B cell (primary cell): Measurements from ENCODE around the genes ELSPBP1 and LIG1.

DNA sequence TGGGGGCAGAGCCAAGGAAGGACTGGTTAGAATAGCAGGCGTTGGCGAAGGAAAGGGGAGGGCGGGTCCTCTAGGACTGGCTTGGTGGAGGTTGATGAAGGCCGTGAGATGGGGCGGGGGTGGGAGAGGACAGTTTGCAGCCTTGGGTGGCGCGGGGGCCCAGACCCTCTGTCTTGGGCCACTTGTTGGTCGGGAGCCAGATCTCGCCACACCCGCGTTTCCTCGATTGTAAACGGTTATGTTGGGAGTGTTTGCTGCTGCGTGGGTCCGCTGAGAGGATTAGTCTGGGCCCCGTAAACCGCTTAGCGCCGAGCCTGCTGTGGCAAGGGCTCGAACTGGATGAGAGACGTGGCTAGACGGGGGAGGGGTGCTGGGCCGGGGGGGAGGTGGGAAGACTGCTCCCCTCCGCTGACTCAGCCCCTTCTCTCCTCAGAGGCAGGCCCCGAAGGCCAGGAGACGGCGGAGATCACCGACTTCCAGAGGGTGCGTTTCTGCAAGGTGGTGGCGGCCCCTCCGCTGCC lies 1.7 kb upstream of the INAFM1 start:
- PRO-cap: no peak
- CAGE, long polyA plus RNA: no peak

- PRO-cap: no peak
- CAGE, long polyA plus RNA: no peak
These were observed 2.4 kb downstream of the DHX34 start for GRCh38 chr19:47351320-47352092.

DNA sequence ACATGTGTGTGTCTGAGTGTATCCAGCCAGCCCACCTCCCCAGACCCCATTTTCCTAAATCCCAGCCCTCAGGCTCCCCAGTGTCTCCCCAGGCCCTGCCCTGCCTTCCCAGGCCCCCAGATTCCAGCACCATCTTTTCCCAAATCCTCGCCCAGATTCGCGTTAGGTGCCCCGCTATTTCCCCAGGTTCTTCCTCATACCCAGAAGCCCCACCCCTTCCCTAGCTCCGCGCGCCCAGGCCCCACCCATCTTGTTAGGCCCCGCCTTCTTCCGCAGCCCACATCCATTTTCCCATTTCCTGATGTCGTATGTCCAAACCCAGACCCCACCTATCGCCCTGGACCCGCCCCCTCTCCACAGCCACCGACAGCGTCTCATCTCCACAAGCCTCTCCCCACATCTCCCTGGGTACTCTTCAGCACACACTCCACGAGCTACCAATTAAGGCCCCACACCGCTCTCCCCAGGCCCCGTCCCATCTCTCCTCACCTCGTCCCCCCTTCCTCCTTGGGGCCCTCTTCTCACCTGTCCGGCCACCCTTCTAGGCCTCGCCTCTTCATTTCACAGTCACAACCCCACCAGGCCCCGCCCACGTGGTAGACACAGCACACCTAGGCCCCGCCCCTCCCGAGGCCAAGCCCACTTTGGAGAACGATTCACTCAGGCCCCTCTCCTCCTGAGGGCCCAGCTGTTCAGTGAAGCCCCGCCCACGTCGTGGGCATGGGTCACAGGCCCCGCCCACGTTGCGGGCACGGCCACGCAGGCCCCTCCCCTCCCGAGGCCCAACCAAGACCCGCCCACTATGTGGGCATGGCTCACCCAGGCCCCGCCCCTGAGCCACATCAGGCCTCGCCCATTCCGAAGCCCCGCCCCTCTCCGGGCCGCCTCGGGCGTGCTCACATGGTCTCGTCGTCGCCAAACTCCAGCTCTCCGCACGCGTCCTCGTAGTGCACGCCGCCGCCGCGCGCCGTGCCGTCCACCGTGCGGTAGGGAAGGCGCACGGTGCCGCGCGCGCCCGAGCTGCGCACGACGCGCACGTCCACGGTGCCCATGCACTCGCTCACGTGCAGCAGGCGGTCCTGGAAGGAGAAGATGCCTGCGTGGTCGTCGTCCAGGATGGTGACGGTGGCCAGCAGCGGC lies 24.4 kb downstream of the SLC8A2 start:
- PRO-cap: no peak
- CAGE, long polyA plus RNA: no peak

GRCh38 chr19:47492694-47493858 lies 9.1 kb upstream of the KPTN start:
- PRO-cap: unidirectional peak, minus-strand start at chr19:47493438
- CAGE, long polyA plus RNA: no peak

- PRO-cap: no peak
- CAGE, long polyA plus RNA: no peak
These were observed 13.7 kb upstream of the KPTN start for GRCh38 chr19:47497609-47498199.

- PRO-cap: no peak
- CAGE, long polyA plus RNA: no peak
These were observed 6.8 kb downstream of the NAPA start for GRCh38 chr19:47507809-47508706.

DNA sequence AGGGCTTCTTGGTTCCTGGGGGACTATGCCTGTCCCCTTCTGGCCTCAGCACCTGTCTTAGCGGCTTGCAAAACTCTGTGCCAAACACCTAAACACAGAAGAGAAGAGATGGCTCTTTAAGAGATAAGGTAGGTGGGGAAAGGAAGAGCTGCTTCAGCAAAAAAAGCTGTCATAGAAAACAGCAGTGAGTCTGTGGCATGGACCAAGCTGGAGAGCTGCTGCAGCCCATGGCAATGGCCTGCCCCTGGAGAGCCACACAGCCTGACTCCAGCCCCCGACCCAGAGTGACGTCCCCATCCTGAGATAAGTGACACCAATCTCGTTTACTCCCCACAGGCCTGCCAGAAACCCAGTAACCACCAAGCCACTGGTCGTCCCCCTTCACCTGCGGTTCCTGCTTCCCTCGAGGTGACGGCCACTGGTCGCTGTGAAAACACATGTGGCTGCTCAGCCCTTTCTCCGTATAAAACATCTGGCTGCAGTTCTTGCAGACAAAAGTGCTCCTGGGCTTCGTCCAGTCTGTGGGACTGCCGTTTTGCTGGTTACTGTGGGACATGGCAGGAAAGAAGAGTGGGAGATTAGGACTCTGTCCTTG lies 25.0 kb upstream of the NAPA start:
- PRO-cap: no peak
- CAGE, long polyA plus RNA: no peak

- PRO-cap: no peak
- CAGE, long polyA plus RNA: no peak
These were observed 2.7 kb downstream of the BICRA start for GRCh38 chr19:47611465-47612124.

DNA sequence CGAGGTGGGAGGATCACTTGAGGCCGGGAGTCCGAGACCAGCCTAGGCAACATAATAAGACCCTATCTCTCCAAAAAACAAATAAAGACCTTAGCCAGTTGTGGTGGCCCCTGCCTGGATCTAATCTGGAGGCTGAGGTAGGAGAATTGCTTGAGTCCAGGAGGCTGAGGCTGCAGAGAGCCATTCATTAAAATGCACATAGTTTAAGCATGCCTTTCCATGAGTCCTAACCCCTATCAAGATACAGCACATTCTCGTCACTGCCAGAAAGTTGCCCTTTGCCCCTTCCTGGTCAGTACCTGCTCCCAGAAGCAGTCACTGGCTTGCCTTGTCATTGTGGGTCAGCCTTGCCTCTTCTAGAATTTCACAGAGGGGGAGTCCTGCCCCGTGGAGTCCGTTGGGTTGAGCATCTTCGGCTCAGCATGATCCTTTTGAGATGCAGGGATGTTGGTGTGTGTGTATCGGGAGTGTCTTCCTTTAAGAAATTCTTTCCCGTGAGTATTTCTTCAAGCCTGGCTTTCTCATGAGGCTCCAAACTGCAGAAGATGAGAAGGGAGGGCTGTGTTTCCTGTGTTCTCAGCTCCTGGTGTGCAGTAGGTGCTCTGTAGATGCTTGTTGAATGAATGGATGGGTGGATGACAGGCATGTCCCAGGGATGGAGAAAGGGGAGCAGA lies 10.9 kb downstream of the BICRA start:
- PRO-cap: no peak
- CAGE, long polyA plus RNA: no peak

GRCh38 chr19:47673699-47674225 lies 39.5 kb upstream of the EHD2 start:
- PRO-cap: no peak
- CAGE, long polyA plus RNA: no peak

DNA sequence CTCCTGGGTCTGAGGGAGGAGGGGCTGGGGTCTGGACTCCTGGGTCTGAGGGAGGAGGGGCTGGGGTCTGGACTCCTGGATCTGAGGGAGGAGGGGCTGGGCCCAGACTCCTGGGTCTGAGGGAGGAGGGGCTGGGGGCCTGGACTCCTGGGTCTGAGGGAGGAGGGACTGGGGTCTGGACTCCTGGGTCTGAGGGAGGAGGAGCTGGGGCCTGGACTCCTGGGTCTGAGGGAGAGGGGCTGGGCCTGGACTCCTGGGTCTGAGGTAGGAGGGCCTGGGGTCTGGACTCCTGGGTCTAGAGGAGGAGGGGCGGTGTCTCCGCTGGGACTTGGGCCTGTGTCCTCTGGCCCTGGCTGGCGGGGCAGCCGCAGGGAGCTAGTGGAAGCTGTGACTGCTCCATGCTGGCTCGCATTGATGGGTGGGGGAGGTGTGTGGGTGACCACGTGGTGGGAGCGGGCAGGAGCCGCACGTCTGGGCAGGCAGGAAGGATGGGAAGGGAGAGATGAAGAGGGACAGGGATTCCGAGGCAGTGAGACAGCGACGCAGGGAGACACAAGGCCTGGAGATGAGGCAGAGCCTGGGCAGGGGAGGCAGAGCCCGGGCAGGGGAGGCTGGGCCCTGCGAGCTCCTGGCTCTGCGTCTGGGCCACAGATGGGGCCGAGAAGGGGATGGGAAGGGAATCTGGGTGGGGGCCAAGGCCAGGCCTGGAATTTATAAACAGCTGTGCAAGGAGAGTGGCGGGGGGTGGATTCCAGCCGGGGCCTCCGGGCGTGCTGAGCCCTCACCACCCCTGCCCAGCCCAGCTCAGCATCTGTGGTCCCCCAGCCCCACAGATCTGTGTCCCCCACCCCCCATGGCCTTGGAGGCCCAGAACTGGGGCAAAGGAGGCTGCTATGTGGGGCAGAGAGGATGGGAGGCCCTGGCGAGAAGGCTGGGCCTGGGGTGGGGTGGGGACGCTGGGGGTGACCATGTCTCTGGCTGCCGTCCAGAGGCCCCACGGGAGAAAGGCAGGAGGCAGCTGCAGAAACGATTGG lies 5.8 kb downstream of the EHD2 start:
- PRO-cap: no peak
- CAGE, long polyA plus RNA: no peak

DNA sequence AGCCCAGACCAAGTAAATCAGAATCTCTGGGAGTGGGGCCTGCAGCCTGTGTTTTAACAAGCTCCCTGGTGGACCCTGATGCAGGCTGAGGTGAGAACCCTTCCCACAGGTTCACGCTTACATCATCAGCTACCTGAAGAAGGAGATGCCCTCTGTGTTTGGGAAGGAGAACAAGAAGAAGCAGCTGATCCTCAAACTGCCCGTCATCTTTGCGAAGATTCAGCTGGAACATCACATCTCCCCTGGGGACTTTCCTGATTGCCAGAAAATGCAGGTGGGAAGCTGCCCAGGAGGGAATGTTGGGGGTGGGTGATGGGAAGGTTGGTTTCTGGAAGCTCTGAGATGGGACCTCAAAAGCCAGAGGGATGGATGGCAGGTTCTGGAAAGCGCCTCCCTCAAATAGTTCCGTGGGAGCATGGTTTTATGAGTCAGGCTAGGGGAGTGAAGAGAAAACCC lies 9.1 kb upstream of the NOP53 start:
- PRO-cap: no peak
- CAGE, long polyA plus RNA: no peak

DNA sequence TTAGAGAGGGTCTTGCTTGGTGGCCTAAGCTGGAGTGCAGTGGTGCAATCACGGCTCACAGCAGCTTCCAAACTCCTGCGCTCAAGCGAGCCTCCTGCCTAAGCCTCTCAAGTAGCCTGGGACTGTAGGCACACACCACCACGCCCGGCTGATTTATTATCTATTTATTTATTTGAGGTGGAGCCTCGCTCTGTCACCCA lies 1.0 kb upstream of the SELENOW start:
- PRO-cap: no peak
- CAGE, long polyA plus RNA: no peak

- PRO-cap: no peak
- CAGE, long polyA plus RNA: no peak
These were observed 4.5 kb downstream of the TPRX2 start for GRCh38 chr19:47863291-47864220.

GRCh38 chr19:47865188-47865670 lies 6.2 kb downstream of the TPRX2 start:
- PRO-cap: no peak
- CAGE, long polyA plus RNA: no peak

- PRO-cap: no peak
- CAGE, long polyA plus RNA: no peak
These were observed at the start of gene ELSPBP1 for GRCh38 chr19:47994541-47994908. Gene ELSPBP1 (plus strand): TSS chr19:47994632.

DNA sequence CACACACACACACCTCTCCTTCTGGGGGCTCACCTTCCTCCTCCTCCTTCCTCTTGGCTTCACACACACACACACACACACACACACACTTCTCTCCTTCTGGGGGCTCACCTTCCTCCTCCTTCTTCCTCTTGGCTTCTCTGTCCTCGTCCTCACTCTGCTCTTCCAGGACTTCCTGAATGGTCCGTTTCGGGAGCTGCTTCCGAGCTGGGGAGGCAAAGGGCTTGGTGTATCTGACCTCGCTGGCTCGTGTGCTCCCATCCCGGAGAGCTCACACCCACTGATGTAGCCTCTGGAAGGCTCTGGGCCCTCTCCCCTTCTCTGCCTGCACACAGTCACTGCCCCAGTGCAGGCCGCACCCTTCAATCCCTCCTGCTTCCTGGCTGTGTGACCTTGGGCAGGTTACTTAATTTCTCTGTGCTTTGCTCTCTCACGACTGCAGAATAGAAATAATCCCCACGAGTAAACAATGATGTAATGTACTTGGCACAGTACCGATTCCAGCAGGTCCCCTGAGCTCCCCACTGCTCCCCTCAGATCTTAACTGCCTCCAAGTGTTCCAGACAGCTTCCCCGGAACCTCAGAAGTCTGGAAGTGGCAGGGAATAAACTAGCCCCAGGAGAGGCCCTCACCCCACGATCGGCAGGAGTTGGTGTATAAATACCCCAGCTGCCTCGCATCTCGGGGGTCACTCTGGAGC lies 16.2 kb downstream of the LIG1 start:
- PRO-cap: no peak
- CAGE, long polyA plus RNA: no peak

DNA sequence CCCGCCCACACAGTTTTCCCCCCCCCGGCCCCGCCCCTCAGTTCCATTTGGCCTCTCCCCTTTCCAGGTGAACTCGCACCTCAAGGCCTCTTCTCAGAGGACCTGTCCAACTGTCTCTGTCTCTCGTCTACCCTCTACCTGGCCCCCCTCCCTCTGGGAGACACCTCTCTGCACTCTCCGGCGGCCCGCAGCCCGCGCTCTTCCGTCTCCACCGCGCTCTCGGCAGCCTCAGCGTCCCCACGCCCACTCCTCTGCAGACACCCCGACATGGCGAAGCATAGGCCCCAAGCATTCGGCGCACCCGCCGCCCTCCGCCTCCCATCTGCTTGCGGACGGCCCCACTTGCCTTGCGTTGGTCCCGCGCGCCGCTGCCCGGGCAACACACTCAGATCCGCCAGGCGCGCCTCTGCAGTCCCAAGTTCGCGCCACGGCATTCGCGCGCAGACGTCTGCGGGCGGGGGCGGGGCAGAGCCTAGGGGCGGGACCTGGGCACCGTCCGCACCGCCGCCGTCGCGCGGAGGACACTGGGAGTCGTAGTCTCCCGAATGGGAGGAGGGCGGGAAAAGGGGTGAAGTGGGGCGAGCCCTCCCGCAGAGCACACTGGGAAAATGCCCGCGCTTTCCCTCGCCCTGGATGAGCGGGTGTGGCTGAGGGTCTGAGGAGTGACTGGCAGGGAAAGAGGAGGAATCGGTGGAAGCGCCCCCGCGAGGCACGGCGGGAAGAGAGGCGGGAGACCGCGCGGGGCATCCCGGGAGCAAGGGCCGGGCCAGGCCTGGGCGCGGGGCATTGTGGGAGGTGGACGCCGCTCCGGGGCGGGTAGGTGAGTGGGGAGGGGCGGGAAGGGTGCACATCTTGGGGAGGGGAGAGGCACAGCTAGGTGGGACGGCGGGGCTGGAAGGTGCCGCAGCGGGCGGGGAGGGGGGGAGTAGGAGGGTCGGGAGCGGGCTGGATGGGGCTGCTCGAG lies at the start of gene LIG1:
Gene LIG1, minus strand, starts transcription at position 450 of the 964 bp plus-strand sequence.
- PRO-cap: bidirectional peak, plus-strand start at position 47 of the sequence, minus-strand start outside the sequence; bidirectional peak, plus-strand start at position 538 of the sequence, minus-strand start at position 408 of the sequence
- CAGE, long polyA plus RNA: start-site peak on the minus strand centred at position 405 of the sequence, 83 bp wide, 163 and 201 reads in 2 replicates; start-site peak on the plus strand centred at position 794 of the sequence, 13 bp wide, 100 and 123 reads in 2 replicates

- PRO-cap: no peak
- CAGE, long polyA plus RNA: no peak
These were observed 16.1 kb downstream of the ZSWIM9 start for GRCh38 chr19:48186508-48187070.

DNA sequence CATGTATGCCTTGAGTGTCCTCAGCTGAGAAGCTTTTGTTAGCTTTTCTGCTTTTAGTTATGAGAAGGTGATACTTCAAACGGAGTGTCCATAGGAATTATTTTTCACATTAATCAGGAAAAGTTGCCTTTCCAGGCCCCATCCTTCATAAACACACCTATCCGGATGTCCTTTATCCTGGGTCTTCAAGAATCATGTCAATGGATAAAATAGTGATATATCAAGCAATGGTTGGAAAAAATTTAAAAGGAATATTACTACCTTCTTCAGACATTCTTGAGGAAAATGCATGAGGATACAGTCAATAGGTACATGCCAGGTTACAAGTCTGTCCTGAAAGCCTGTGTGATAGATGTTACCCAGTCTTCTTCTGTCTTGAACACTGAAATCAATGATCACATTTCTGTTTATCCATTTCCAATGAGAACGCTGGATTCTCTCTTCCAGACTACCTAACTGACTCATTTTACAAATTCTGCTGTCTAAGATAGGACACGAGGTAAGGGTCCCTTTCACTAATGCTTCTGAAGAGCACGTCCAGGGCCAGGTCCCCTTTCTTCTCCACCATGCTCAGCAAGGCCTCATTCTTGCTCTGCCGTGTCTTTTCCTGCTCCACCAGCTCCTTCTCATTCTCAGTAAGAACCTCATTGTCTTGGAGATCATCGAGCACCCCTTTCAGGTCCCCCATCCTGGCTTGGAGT lies 40.9 kb downstream of the ZSWIM9 start:
- PRO-cap: no peak
- CAGE, long polyA plus RNA: no peak